SK-N-DZ (cell line): Measurements from ENCODE around the genes ENO3, SCIMP and DERL2.

GRCh38 chr17:4162699-4163630 lies 20.0 kb downstream of the CYB5D2 start:
RAMPAGE:
- cytosol, long total RNA, result no peak
- nucleus, long total RNA, result no peak

DNA sequence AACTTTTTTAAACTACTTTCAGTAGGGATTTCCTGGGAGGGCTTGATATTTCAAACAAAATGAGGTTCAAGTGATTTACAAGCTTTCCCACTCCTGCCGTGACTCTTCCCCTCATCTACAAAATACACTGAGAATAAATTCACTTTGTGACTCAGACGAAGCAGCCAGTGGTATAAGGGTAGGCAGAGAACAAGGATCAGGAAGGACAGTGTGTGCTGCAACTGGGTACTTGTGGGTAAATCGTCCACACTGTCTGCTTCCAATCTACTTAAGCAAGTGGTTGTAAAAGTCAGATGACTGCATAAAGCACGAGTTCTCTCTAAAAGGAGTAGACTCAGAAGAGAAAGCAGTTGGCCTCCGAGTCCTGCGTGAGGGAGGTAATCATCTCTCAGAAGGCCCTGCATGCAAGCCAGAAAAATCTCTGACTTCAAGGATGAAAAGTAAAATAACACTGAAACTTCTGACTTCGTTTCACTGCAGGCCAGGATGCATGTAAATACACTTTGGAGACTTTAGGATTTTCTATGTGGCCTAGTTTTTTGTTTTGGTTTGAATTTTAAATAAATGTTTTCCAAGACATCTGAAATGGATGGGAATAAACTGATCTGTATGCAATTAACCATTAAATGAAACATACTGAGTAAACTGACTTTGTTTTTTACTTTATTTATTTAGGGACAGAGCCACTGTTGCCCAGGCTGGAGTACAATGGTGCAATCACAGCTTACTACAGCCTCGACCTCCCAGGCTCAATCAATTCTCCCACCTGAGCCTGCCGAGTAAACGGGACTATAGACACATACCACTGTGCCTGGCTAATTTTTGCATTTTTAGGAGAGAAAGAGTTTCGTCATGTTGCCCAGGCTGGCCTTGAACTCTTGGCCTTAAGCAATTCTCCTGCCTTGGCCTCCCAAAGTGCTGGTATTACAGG lies 43.0 kb downstream of the ANKFY1 start:
RAMPAGE:
- cytosol, long total RNA, result no peak
- nucleus, long total RNA, result no peak

DNA sequence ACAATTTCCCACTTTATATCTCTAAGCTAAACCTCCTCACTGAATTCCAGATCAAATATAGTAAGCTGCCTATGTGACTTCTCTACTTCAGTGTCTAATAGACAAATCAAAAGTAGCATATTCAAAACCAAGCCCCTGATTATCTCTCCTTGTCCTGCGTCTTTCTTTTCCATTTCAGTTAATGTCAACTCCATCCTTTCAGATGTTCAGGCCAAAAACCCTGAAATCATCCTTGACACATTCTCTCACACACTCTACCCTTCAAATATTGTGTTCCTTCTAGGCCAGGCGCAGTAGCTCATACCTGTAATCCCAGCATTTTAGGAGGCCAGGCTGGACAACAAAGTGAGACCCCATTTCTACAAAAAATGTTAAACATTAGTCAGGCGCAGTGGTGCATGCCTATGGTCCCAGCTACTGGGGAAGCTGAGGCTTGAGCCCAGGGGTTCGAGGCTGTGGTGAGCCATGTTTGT lies 24.4 kb downstream of the UBE2G1 start:
RAMPAGE:
- cytosol, long total RNA, result no peak
- nucleus, long total RNA, result no peak

GRCh38 chr17:4444772-4445425 lies 11.2 kb downstream of the SPNS3 start:
RAMPAGE:
- cytosol, long total RNA, result no peak
- nucleus, long total RNA, result no peak

GRCh38 chr17:4496401-4496680 lies 2.3 kb upstream of the SPNS2 start:
RAMPAGE:
- cytosol, long total RNA, result no peak
- nucleus, long total RNA, result no peak

DNA sequence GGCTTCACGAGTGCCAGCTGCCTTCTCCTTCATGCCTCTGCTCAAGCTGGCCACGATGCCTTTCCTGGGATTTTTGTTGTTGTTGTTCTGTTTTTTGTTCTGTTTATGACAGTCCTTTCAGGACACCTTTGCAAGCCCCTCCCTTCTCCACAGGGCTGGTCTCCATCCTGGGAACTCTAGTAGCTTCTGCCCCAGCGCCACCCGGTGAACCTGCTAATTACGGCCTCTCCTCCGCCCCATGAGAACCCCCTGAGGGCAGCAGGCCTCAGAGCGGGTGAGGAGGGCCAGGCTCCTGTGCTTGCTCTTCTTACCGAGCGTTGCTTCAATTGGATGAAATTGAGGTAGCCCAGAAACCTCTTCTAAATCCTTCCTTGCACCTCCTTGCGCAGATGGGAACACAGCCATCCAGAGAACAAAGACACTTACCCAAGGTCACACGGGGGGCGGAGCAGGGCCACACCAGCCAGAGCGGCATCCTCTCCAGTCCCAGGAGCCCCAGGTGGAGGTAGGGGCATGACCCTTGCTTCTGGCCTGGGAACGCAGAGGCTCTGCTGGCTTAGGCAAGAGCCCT lies 4.1 kb downstream of the SPNS2 start:
RAMPAGE:
- cytosol, long total RNA, result no peak
- nucleus, long total RNA, result no peak

DNA sequence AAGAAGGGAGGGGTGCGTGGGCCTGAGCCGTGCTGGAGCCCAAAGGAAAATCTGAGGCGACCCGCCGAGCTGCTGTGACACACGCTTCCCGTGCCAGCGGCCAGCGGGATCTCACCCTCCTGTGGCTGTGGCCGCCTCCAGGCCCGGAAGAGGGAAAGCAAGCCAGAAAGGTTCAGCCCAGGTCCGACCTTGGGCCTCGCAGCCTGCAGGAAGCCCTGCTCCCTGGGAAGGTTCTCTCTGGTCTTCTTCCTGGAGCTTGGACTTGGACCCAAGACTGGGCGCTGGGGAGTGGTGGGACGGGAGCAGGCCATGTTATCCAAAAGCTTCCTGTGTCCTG lies 11.3 kb downstream of the SPNS2 start:
RAMPAGE:
- cytosol, long total RNA, result no peak
- nucleus, long total RNA, result no peak

DNA sequence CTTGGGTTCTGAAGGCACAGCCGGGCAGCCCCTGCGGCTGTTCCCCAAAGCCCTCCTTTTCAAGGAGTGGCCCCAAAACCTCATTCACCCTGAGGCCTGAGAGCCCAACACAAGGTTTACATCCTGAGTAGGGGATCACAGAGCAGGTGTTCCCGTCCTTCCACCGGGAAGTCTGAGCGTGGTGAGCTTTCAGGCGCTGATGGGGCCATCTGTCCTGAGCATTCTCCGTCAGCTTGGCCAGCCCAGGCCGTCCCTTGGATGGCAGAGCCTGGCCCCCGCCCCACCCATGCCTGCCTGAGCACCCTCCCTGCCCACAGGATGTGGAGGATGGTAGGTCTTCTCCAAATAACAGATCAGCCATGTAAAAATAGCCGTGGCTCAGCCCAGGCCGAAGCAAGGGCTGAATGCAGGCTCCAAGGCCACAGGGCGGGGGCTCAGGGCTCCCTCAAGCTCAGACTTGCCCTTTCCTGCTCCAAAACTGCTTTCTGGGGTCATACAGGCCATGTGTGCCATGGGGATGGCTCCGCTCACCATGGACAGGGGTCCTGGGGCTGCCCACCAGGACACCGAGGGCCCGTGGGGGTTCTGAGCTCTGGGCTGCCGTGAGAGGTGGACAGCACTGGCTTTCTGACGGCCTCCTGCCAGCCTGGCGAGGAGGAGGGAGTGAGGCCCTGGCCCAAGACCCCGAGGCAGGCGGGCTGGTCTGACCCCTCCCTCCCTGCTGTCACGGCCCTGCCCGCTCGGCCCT lies 20.3 kb downstream of the SPNS2 start:
RAMPAGE:
- cytosol, long total RNA, result no peak
- nucleus, long total RNA, result no peak

DNA sequence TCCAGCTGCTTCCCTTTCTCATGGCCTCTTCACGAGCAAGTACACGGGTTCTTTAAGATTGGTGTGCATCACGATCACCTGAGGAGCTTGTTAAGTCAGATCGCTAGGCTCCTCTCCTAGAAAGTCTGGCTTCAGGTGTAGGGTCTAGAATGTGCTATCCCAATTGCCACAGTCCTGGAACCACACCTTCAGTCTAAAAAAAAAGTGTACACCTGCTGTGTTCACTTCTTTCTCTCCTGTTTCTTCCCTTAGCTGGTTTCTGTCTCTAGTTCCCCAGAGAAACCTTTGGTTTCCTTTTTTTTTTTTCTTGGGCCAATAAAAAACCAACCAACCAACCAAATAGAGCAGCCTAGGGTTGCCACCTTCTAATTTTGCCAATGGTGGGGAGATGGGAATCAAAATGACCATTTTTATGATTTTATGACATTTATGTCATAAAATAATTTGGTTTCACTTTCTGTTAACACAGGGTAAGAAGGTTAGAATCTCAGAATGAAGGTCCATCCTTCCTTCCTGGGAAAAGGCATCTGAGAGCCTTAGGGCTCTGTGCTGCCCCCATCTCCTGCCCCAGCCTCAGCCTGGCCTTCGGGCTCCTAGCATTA lies 1.8 kb upstream of the GGT6 start:
RAMPAGE:
- cytosol, long total RNA, result no peak
- nucleus, long total RNA, result no peak

RAMPAGE:
- cytosol, long total RNA, result no peak
- nucleus, long total RNA, result no peak
Measured at GRCh38 chr17:4575481-4576098, 8.7 kb upstream of the SMTNL2 start.

GRCh38 chr17:4711123-4712364 lies 1.1 kb downstream of the ARRB2 start:
RAMPAGE:
- cytosol, long total RNA, result no peak
- nucleus, long total RNA, result no peak

DNA sequence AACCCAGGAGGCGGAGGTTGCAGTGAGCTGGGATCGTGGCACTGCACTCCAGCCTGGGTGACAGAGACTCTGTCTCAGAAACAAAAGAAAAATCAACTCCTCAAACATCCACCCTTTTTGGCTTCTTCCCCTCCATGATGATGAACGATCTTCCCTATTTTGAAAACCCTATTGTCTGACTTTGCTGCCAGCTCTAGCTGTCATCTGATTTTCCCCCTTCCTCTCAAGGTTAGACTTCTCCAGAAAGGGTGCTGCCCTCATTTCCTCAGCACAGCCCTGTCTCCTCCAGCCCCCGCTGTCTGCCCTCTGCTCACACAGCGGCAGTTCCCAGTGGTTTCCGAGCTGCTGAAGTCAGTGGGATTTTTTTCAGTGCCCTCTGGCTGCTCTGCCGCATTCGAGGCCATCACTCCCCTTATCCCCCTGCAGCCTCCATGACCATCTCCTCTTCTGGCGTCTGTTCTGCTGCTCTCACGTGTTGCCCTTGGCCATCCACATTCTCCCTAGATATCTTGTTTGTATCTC lies 26.6 kb upstream of the C17orf107 start:
RAMPAGE:
- cytosol, long total RNA, result no peak
- nucleus, long total RNA, result no peak

DNA sequence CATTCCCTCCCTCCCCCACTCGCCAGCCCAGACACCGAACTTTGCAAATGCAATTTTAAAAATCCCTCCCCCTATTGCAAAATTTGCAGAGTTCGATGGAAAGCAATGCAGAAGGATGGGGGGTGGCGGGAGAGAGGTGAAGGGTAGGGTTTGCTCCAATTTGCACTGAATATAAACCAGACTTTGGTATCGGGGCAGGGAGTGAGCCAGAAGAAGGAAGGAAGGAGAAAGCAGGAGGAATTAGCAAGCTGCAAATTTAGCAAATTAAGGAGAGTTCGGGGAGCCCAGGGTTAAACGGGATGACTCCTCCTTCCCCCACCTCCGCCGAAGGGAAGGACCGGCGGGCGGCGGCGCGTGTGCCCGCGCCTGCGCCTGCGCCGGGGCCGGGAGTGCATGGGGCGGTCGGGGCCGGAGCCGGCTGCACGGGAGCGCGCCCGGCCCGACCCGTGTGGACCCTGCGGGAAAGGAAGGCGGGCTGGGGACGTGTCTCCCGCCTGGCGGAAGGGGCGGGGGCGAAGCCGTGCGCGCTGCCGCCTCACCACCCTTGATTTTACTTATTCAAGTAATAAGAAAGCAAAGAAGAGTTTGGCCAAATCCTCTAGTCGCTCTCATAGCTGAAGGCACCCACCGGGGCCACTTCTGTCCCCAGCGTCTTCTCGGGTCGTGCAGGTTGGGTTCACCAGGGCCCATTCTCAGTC lies 444 bp upstream of the PFN1 start:
RAMPAGE:
- cytosol, long total RNA, result start-site peak on the minus strand centred at position 358 of the sequence, 76 bp wide, 99 and 60 reads in 2 replicates
- nucleus, long total RNA, result no peak

DNA sequence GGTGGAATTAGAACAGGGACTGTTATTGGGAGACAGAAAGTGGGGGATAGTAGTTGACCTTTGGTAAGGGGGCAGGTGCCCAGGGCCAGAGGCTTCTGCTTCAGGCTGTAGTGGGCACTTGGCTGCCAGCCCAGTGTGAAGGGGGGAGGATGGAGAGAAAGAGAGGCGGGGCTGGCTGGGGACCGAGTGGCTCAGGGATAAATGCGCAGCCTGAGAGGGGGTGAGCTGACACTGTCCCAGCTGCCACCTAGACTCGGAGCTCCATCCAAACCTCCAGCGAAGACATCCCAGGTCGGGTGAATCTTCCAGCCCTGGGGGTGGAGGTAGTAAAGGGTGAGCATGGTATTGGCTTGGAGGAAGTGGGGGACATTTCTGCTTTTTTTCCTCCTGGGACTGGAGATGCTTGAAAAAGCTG lies at the start of gene ENO3:
ENO3 (plus strand) TSS at position 228 of the 415 bp plus-strand sequence.
RAMPAGE:
- cytosol, long total RNA, result no peak
- nucleus, long total RNA, result no peak

GRCh38 chr17:4999969-5000896 lies 2.5 kb downstream of the KIF1C start:
RAMPAGE:
- cytosol, long total RNA, result no peak
- nucleus, long total RNA, result no peak

GRCh38 chr17:5181625-5182436 lies 9.8 kb downstream of the ZNF594 start:
RAMPAGE:
- cytosol, long total RNA, result no peak
- nucleus, long total RNA, result no peak

GRCh38 chr17:5234440-5235164 lies at the start of gene SCIMP:
Gene SCIMP, minus strand, starts transcription at chr17:5234860.
RAMPAGE:
- cytosol, long total RNA, result no peak
- nucleus, long total RNA, result no peak

DNA sequence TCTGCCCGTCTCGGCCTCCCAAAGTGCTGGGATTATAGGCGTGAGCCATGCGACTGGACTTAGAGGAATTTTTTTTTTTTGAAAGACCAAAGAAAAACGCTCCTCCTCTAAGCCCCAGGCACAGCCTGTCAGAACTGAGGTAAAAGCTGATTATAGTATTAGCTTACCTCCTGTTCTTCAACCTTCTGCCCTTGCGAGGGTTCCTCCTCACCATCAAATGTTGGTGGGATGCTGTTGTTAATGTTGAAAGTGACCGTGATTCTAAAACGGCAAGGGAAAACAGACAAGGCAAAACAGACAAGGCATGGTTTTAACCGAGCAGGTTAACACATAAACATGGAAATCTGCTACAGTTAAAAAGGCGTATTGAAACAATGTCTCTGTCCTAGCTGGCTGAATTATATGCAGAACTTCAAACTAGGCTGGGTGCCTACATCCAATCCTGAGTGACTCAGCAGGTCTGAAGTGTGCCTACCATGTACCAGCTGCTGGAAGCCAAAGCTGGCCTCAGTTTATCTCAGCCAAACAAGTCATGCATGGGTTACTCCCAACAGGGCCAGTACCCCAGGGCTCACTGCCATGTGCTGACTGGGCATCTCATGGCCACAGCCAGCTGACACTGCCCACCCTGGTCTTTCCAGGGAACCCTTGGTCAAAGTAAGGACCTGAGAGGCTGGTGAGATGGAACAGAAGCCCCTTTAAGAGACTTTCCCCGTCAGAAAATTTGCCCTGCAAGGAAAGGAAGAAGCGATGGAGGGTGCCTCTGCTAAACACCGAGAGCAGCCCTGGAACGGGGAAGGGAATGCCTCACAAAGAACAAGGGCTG lies 4.0 kb downstream of the C1QBP start:
RAMPAGE:
- cytosol, long total RNA, result no peak
- nucleus, long total RNA, result no peak

DNA sequence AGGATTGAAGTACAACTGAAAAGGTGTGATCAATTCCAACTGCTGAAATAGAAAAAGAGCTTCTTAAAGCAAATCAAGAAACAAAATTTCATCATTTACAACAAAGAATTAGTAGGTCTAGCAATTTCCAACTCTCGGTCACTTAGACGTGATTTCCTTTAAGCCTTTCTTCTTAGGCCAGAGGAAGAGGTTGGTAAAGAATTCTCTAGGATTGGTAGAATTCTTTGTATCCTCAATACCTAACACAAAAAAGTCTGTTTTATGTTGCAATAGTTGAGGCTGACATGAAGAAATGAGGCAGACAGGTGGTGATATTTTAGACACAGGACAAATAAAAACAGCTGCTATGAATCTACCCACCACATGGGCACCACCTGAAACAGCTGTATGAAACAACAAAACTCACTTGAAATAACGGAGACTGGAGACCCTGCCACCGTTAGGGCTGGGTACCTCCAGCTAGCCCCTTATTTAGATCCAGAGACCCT lies 759 bp downstream of the DERL2 start:
RAMPAGE:
- cytosol, long total RNA, result no peak
- nucleus, long total RNA, result no peak

RAMPAGE:
- cytosol, long total RNA, result start-site peak on the minus strand at chr17:5486171-5486194, 1,266 and 1,621 reads in 2 replicates
- nucleus, long total RNA, result start-site peak on the minus strand at chr17:5486167-5486183, 463 and 76 reads in 2 replicates
Measured at GRCh38 chr17:5485663-5486252, at the start of gene DERL2. Gene DERL2, minus strand, starts transcription at chr17:5486178.